Cerebral cortex (tissue), 2 donors: ENCODE data around the genes DHRS7C and SCO1.

DNA sequence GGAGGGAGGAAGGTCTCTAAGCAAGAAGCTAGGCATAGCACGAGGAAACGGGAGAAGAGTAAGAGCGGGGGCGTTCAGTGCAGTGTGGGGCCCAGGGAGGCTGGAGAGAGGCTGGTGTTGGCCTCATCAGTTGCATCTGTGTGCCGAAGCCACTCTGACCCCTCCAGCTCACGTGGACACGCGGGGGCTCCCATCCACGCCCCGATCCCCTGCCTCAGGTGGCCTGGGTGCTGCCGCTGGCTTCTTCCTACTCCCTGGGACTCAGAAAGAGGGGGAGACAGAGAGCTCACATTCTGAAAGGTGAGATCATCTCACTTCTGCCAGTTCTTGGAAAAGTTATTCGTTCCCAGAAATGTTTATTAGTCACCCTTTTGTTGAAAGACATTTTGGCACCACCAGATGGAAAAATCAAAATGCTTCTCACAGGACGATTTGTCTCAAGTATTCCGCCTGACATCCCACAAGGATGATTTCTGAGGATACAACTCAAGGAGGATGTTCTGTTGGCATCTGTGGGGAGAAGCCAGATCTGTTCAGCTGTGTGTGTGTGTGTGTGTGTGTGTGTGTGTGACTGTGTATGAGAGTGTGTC, 207.1 kb downstream of the NTN1 start:
- PRO-cap, 2 experiments, result peak in 1 of 2 experiments; most common minus-strand start position 263 of the sequence (in 1)

GRCh38 chr17:9684805-9685394, 39.6 kb downstream of the USP43 start:
- PRO-cap, 2 experiments, result no peak in any of the 2 experiments

DNA sequence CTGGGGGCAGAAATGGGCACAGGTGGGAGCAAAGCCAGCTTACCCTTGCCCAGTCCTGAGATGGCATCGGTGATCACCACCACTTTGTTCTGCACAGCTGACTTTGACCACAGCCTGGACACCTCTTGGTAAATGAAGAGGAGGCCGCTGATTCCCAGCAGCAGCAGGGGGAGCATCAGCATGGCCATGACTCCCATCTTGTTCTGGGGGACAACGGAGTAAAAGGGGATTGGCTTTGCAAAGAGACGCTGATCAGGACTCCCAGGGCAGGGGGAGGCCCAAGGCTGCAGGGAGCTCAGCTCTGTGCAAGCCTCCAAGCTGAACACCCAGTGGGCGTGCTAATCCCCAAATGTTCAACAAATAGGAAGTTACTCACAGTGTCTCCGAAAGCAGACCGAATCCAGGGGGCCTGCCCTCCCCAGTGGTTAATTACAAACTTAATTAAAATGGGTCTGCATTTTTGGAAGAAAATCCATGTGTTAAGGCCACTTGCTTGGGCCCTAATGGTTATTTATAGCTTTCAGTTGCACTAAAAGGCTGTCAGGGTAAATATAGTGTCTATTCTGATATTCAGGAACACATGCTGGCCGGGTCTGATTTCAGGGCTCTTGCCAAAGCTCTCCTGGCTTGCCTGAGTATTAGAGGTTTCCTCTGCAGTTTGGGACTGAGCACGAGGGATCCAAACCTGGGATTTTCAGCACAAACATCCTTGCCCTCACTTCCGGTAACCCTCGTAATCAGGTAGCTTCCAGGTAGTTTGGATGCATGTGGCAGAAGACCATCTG, at the start of gene DHRS7C:
DHRS7C (minus strand) TSS at position 505 of the 785 bp plus-strand sequence.
- PRO-cap, 2 experiments, result no peak in any of the 2 experiments

DNA sequence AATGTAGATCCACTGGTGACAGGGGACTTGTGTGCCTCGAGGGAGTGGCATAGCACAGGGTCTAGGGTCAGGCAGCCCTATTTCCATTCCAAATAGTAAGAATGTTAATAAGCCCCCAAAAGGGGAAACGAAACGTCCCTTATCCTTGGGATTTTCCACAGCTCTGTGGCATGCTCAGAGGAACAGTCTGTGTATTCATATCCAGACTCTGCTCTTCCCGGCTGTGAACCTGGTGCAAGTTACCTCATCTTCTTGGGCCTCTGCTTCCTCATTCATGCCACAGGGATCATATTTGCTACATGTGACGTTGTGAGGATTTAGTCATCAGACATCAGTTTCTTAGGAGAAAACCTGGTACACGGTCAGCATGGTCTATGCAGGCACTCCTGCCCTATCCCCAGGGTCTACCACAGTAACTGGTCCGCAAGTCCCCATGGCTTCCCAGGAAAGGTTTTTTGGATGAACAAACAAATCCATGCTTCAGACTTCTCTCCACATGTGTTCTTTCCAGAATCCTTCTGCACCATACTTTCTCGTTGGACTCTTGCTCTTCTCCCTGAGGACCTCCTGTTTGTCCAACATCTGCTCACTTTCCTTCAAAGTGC, 17.5 kb downstream of the GLP2R start:
- PRO-cap, 2 experiments, result no peak in any of the 2 experiments

- PRO-cap, 2 experiments, result no peak in any of the 2 experiments
These were observed 113.5 kb upstream of the RCVRN start for GRCh38 chr17:10018439-10019056.

DNA sequence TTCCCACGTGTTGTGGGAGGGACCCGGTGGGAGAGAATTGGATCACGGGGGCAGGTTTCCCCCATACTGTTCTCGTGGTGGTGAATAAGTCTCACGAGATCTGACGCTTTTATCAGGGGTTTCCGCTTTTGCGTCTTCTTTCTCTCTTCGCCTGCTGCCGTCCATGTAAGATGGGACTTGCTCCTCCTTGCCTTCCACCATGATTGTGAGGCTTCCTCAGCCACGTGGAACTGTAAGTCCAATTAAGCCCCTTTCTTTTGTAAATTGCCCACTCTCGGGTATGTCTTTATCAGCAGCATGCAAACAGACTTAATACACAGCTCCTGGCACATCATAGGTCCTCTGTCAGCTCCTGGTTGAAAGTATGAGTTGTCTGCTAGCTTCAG, 81.1 kb downstream of the MYH13 start:
- PRO-cap, 2 experiments, result no peak in any of the 2 experiments

DNA sequence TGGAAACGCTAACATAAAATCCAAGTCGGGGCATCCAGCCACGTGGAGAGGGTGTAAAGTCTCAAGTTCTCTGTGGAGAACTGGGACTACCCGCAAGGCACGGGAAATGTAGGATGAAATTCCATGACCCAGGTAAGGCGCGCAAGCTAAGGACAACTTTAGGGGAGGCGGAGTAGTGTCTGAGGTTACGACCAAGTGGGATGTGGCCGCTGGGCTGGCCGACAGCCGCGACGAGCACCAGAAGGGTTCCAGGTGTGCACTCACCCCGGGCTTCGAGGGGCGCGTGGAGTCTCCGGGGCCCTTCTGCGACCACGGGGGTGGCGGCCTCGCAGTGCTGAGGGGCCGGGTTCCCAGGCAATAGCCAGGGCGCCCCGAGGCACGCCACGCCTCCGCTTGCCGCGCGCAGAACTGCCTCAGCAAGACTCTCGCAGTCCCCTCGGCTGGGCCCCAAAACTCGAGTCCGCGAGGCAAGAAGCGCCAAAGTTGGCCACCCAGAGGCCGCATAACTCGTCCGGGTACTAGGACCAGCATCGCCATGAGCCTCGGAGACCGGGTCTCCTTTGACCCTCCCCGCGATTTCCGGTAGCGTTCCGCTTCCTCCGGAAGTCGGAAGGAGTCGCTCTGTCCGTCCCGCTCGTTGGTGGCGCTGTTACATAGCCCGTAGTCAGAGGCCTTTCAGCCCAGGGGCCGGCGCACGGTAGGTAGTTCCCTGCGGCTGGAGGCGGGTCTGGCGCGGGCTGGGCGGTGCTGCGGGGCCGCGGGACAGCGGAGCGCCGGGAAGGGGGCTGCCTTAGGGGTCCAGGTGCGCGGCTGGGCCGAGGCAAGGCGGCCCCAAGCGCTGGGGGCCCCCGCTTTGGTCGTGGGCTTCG, at the start of gene SCO1:
SCO1 (minus strand) TSS at position 563 of the 869 bp plus-strand sequence.
- PRO-cap, 2 experiments, result peak in 1 of 2 experiments; most common plus-strand start position 667 of the sequence (in 1); most common minus-strand start position 562 of the sequence (in 1)

GRCh38 chr17:10733542-10734175, 3.8 kb upstream of the TMEM220 start:
- PRO-cap, 2 experiments, result no peak in any of the 2 experiments

DNA sequence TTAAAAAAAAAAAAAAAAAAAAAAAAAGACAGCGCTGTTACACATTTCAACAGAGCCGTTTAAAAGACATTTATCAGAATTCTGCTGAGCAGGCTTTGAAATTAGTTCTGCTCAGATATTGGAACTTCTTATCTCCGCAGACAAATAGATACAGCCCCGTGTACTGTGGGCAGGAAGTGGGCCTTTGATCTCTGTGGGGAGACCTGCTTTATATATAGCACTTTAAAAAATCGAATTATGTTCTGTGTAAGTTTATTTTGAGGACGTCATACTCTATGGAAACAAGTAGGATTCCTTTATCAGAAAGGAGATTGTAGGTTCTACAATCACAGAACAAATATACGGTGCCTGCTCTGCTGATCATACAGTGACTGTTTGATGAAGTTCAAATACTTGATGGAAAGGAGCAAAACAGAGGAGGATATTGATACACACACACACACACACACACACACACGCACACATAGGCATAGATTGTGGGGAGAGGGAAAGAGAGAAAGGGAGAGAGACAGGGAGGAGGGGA, 14.7 kb upstream of the TMEM220 start:
- PRO-cap, 2 experiments, result no peak in any of the 2 experiments

DNA sequence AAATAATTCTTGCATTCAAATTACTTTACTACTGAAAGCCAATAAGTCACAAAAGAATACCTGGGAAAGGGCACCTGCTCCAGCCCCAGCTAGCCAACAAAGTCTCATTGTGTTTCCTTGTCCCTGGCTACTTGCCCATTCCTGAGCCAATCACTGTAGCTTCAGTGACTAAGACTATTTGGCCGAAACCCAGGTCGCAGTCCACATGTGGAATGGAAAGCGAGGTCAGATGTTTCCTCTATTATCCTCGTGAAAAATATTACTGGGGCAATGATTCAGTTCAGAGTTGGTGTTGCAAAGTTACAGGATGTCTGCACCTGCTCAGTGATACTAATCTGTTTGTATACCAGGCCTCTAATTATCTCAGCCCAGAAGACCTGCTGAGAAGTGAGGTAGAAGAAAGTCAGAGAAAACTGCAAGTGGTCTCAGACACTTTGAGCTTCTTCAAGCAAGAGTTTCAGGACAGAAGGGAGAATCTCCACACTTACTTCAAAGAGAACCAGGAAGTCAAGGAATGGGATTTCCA, 21.0 kb downstream of the DNAH9 start:
- PRO-cap, 2 experiments, result no peak in any of the 2 experiments

DNA sequence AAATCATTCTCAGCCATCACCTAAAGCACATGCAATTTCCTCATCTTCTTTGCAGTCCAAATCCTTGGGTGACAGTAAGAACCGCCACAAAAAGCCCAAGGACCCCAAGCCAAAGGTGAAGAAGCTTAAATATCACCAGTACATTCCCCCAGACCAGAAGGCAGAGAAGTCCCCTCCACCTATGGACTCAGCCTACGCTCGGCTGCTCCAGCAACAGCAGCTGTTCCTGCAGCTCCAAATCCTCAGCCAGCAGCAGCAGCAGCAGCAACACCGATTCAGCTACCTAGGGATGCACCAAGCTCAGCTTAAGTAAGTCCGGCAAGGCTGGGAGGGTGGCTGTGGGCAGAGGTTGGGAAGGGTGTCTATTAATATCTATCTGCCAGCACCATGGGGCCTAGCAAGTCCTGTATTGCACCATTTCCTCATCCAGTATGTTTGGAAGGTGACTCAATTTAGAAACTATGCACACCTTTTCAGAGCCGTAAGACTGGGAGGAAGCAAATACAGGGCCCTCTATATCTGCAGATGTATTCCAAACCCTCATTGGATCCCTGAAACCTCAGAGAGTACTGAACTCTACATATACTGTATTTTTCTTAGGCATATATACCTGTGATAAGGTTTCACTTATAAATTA, 45.1 kb upstream of the ARHGAP44 start:
- PRO-cap, 2 experiments, result no peak in any of the 2 experiments

GRCh38 chr17:12792554-12793137, 3.3 kb downstream of the ARHGAP44 start:
- PRO-cap, 2 experiments, result no peak in any of the 2 experiments

DNA sequence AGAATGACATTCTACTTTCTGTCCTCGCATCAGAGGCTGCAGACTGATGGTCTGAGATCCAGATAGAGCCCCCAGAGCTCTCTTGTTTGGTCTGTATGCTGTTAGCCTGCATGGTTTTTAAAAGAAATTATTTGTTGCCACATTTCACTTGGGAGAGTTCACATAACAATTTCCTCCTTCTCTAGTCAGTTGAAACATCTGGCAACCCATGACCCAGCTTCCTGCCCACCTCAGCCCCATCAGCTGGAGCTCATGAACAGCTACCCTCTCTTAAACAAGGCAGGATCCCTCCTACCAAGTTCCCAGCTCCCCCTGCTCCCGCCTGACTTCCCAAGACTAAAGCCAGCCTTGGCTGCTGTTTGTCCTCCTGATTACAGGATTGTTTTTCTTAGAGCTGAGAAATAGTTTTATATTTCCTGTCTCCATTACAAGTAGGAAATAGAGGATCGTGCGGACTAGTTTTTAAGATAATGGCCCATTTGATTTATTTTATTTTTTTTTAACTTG, 90.3 kb downstream of the ELAC2 start:
- PRO-cap, 2 experiments, result no peak in any of the 2 experiments

- PRO-cap, 2 experiments, result no peak in any of the 2 experiments
These were observed 32.2 kb downstream of the ELAC2 start for GRCh38 chr17:12985335-12986368.

DNA sequence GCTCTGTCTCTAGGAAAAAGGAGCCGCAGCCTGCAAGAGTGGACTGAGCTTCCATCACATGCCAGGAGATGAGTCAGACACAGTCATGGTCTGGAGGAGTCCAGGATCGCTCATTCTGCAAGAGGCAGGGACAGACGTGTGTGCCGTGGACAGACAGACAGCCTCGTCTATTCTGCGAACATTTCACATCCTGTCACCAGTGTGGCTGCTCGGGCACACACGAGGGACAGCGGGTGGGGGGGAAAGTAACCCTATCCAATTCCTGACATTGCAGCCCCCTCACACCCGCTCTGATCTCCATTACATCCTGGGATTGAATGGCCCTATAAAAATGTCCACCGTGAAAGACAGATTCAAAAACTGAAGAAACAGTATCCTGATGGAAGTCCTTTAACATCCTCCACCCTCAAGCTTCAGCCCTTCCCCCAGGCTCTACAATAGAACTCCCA, 39.5 kb downstream of the HS3ST3A1 start:
- PRO-cap, 2 experiments, result no peak in any of the 2 experiments

DNA sequence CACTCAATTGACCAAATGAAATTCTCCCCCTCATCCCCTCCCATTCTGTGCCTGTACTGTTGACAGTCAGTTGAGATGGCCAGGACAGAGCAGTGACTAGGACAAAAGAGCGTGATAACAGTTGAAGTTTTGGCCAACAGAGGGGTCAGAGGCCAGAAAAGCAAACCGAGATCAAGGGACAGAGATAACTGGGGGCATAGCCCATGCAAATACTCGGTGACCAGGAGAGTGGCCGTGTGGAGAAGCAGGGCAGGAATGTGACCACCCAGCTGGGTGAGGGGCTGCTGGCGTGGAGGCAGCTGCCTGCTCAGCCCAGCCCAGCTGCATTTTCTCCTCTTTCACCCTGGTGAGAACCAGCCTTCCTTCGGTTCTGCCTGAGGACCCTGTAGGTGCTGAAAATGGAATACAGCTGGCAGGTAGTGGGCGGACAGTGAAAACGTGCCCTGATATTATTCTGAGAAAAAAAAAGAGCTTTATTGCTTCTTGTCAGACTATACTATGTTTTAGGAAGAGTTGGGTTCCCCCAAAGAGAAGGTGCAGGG, 72.3 kb downstream of the HS3ST3B1 start:
- PRO-cap, 2 experiments, result no peak in any of the 2 experiments

GRCh38 chr17:14374599-14375105, 73.8 kb downstream of the HS3ST3B1 start:
- PRO-cap, 2 experiments, result no peak in any of the 2 experiments

- PRO-cap, 2 experiments, result no peak in any of the 2 experiments
These were observed 15.6 kb downstream of the PMP22 start for GRCh38 chr17:15249521-15249876.

GRCh38 chr17:15257123-15257744, 7.9 kb downstream of the PMP22 start:
- PRO-cap, 2 experiments, result peak in 1 of 2 experiments; most common plus-strand start chr17:15257580 (in 1); most common minus-strand start chr17:15257359 (in 1)

DNA sequence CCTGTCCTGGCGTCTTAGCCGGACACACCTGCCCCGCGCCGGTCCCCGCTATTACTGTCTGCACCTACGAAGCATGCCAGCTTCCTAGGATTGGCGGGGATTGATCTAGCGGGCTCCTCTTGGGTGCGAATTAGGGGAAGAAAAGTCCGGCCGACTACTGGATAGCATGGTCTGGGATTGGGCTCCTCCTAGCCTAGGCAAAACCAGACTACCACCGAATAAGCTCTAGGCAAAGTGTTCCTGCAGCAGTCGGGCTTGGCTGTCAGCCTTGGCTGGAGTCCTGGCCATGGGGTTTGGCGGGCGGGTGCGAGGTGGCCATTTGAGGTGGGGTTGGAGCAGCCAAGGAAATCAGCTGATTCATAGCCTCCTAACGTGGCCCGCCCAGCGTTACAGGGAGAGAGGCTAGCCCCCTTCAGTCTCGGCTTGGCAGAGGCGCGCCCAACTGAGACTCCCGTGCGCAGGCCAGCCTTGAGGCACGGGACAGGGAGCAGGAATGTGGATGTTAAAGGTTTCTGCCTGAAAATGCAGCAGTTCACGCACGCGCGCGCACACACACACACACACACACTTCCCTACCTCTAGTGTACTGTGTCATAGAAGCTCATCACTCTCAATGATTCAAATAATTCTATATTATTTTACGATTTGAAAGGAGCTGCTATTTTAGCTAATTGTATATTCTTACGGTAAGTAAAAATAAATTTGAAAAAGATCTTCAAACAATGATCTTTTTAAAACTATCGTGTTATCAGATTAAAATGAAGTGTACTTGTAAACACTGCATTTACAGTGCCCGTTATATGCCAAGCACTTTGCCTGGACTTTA, 1.9 kb downstream of the PMP22 start:
- PRO-cap, 2 experiments, result peak in 1 of 2 experiments; most common plus-strand start position 415 of the sequence (in 1); most common minus-strand start position 213 of the sequence (in 1)